Omental fat pad (tissue), 4 donors: ENCODE measurements around a stretch of chr21.

- PRO-cap = no peak
- RAMPAGE, long total RNA, 4 experiments = no peak in any of the 4 experiments
Observed at GRCh38 chr21:37369287-37370270, 3.0 kb downstream of the DYRK1A start.

- PRO-cap = no peak
- RAMPAGE, long total RNA, 4 experiments = no peak in any of the 4 experiments
Observed at GRCh38 chr21:37397922-37398347, 31.4 kb downstream of the DYRK1A start.

- PRO-cap = no peak
- RAMPAGE, long total RNA, 4 experiments = no peak in any of the 4 experiments
Observed at GRCh38 chr21:37446373-37447022, 79.9 kb downstream of the DYRK1A start.

DNA sequence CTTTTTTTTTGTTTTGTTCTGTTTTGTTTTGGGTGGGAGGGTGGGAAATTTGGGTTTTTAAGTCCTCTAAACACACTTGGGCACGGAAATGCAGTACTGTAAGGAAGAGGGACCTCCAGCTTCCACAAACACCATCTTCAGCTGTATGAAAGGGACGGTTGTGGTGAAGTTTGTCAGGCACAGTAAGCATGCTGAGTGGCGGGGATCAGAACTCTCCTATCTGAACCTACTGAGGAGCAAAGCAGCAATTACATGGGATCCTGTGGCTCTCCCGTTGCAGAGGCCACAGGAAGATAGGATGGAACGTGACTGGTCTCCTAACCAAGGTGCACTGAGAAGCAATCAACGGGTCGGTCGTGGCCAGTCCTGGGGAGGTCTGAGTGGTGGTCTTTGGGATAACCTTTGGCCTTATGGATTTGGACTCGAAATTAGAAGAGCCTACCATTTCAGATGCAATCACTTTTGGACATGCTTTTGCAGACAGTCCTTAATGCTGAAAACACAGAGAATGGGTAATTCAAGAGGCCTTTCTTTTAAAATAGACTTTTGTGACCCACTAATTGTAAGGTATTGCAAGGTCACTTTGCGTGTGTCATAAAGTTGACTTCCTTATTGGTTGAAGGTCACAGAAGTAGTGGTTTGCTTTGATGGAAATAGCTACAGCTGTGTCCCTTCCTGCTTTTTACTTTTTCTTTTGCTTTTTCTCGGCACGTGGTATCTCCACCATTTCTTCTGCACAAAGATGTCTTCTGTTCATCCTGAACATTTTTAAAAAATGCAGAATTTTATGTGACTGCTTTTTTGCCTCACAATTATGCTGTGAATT, 146.6 kb downstream of the DYRK1A start:
- PRO-cap = no peak
- RAMPAGE, long total RNA, 4 experiments = no peak in any of the 4 experiments

DNA sequence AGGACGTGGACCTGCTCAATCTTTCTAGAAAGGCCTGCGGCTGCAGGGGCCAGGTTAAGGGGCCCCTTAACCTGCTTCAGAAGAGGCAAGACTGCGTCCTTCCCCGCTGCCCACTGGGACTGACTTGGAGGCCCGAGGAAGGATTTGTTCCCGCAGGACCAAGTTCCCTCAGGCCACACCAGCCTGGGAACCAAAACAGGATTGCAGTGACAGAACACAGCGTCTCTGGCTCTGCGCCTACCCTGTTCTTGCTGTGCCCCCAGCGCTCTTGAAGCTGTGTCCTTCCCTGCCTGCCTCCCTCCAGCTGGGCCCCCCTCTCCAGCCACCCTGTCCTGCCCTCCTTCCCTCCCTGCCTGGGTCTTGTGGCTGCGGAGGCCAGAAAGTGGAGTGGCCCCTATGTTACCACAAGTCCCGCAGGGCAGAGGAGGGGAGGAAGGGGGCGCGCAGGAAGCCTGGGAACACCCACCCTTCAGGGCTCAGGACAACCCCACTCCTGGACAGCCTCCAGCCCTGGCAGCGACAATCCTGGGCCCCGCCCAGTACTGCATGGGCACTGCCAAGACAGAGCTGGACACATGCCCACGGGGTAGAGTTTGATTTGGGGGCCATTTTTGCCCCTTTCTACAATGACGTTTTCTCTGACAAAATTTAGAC, 164.9 kb downstream of the DYRK1A start:
- PRO-cap = no peak
- RAMPAGE, long total RNA, 4 experiments = no peak in any of the 4 experiments

DNA sequence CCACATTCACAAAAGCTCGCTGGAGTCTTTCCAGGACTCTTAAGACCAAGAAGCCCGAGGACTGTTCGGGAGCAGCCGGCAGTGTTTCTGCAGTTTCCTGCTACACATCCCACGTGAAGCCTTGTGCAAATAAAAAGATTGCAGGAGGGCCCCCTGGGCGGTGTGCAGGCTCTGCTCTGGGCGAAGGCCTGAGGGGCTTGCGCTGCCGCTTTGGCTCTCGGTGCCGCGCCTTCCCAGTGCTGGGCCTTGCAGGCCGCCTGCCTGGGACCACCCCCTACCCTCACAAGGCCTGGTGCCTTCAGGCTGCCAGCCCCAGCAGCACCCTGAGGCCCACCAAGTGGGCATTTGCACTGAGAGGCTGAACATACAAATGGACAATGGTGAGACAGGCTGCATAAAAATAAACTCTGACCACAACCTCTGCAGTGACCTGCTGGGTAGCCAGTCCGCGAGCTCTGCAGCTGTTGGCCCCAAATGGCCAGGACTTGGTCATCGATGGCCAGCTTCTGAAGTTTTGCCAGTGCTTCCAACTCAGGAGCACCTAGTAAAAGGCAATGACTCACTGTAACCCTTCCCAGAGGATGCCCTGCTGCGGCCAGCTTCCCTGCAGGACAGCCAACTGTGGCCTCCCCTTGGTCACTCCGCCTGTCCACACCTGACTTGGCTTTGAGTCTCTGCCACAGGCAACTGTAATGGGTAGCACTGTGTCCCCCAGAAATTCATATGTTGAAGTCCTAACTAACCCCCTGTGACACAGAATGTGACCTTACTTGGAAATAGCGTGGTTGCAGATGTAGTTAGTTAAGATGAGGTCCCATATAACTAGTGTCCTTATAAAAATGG, 185.3 kb downstream of the DYRK1A start:
- PRO-cap = no peak
- RAMPAGE, long total RNA, 4 experiments = no peak in any of the 4 experiments

DNA sequence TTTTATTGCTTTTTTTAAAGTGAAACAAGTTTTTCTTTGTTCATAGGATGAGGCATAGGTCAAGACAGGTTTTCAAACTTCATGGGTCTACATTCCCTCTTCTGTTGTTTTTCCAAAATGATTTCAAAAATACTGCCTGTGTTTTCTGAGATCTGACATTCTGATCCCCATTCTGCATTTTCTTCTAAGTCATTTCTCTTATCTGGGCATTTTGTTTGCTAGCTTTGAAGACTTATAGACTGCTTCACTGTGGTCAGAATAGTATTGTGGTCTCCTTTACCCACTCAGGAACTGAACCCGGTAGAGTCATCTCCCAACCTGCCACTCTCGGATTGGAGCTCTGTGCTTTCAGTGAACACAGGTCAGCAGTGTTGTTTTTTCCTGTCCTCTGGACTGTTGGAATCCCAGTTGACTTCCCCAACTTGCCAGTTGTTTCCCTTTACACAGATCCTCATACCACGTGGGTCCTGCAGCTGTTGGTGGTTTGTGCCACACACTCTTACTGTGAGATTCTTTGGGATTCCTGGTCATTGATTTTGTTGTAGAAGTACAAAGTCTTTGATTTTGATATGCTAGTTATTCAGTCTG, 214.0 kb downstream of the DYRK1A start:
- PRO-cap = no peak
- RAMPAGE, long total RNA, 4 experiments = no peak in any of the 4 experiments

- PRO-cap = no peak
- RAMPAGE, long total RNA, 4 experiments = no peak in any of the 4 experiments
Observed at GRCh38 chr21:37914365-37915007, 1.8 kb downstream of the KCNJ6 start.

GRCh38 chr21:38171508-38171843, 85.3 kb upstream of the KCNJ15 start:
- PRO-cap = no peak
- RAMPAGE, long total RNA, 4 experiments = no peak in any of the 4 experiments

GRCh38 chr21:38213004-38213497, 43.7 kb upstream of the KCNJ15 start:
- PRO-cap = no peak
- RAMPAGE, long total RNA, 4 experiments = no peak in any of the 4 experiments

- PRO-cap = no peak
- RAMPAGE, long total RNA, 4 experiments = no peak in any of the 4 experiments
Observed at GRCh38 chr21:38497124-38497715, 1.1 kb downstream of the ERG start.

DNA sequence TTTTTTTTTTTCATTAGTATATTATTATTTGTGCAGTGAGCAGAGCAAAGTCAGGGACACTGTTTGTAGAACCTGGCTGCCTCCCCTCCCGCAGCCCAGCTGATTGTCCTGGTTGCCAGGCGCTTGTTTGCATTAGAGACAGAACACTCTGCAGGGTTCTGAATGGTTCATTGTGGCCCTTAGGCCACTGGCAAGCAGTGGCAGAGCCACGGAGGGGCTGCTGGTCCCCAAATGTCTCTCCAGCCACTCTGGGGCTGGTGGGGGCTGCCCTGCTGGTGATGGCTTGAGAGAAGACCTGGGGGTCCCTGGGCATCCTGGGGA, 29.0 kb downstream of the ETS2 start:
- PRO-cap = no peak
- RAMPAGE, long total RNA, 4 experiments = no peak in any of the 4 experiments

- PRO-cap = no peak
- RAMPAGE, long total RNA, 4 experiments = no peak in any of the 4 experiments
Observed at GRCh38 chr21:38861794-38862843, 56.4 kb downstream of the ETS2 start.

DNA sequence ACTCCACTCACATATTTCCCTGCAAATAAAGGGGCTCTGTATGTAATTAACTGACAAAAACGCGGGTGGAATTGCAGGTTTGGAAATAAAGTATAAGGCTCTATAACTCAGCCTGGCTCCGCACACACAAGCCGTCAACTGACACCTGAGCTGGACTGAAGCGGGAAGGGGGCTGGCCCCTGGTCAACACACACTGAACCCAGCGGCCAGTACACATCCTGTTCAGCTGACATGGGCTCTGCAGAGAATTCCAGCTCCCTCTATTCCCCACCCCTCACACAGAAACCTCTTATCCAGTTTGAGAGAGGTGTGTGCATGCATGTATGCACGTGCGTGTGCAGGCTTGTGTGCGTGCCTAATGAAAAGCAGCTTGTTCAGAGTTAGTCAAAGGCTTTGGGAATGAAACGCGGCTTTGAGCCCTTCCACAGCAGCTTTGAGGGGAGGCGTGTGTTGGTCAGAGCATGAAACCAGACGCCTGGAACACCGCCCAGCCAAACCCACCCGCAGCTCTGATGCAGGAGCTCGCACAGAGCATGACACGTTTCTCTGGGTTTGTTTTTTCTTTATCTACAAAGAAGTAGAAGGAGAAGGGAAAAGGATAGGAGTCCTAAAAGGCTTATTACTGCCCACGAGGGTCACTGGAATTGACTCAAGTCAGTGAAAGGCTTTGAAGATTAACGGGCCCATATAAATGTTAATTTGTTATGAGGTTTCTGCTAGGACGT, 184.1 kb downstream of the ETS2 start:
- PRO-cap = no peak
- RAMPAGE, long total RNA, 4 experiments = no peak in any of the 4 experiments

GRCh38 chr21:39040483-39040959, 142.7 kb downstream of the PSMG1 start:
- PRO-cap = no peak
- RAMPAGE, long total RNA, 4 experiments = no peak in any of the 4 experiments

DNA sequence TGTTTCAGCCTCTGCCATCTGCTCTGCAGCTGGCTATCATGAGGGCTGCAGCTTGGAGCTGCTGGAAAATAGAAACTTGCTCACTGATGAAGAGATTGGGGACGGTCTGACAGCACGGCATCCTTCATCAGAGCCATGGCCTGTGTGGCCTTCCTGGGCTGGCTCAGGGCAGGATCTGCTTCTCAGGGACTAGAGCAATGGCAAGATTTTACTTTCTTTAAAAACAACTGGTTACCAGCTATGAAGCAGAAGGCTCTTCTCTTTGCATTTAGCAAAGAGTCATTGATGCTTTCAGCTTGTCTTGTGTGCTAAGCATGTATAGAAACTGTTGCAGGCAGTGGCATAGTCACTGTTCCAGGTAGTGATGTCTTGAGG, 41.5 kb downstream of the PSMG1 start:
- PRO-cap = no peak
- RAMPAGE, long total RNA, 4 experiments = no peak in any of the 4 experiments

DNA sequence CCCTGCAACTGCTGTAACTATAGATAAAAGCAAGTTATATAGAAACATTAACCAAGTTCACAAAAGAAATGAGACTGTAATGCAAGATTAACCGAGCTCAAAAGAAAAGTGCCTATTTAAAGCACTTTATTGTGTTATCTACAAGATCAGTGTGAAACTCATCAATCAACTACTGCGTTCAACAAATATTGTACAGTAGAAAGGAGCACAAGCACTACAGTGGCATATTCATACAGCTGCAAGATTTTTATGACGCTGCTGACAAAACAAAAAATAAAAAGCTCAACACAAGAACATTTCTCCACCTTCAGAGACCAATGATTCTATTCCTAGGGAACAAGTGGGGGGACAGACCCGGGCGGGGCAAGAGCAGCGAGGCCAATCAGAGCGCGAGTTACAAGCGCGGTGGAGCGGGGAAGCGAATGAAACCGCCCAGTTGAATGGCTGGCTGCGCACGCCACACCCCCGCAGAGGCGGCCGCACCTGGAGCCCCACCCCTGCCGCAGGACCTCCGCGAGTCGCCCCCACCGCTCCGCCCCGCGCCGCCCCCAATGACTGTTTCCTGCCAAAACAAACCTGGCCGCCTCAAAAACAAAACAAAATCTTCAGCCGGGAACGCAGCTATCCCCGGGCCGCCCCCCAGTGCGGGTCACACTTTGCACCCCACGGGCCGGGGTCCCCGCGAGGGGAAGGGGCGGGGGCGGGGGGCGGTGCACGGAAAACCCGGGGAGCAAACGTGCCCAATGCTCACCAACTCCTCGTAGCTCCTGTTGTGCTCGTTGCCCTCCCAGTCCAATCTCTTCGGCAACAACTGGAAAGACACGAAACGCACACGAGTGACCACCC, 1.1 kb downstream of the BRWD1 start:
- PRO-cap = no peak
- RAMPAGE, long total RNA, 4 experiments = no peak in any of the 4 experiments

GRCh38 chr21:39319025-39319720, 5.7 kb upstream of the BRWD1 start:
- PRO-cap = no peak
- RAMPAGE, long total RNA, 4 experiments = no peak in any of the 4 experiments

DNA sequence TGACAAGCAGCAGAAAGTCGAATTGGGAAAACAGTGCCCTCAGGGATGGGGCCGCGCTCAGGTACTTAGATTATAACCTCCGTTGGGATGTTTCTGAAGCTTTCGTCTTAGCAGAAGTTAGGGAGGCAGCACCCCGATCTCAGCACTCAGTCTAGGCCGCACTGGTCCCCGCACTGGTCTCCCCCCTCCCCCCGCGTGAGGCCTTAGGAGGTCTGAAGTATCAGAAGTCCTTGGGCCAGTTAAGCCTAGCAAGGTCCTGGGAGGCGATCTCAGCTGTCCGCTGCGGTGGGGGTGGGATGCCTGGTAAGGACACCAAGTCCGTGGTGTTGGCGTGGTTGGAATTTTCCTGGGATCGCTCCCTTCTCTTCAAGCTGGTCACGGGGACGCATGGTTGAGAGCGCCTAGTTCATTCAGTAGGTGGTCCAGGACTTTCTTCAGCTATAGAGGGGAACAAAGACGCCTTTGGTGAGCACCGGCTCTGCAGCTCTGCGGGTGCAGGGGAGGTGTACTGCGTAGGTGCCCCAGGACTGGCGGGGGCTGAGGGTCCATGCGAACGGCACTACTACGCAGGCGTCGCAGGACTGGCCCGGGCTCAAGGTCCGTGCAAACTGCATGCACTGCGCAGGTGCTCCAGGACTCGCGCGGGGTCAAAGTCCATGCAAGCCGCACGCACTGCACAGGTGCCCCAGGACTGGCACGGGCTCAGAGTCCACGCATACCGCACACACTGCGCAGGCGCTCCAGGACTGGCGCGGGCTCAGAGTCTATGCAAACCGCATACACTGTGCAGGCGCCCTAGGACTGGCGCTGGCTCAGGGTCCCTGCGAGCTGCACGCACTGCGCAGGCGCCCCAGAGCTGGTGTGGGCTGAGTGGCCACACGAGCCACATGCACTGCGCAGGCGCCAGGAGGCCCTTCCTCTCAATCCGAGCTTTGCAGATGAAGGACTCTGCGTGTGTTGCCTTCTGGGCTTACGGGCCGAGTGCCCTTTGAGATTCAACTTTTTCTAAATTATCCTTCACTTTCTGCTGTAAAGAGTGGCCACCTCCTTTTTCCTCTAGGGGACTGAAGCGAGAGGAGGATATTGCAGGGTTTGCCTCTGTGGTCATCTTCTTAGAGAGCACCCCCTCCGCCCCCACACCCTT, 5.4 kb downstream of the GET1 start:
- PRO-cap = no peak
- RAMPAGE, long total RNA, 4 experiments = no peak in any of the 4 experiments

DNA sequence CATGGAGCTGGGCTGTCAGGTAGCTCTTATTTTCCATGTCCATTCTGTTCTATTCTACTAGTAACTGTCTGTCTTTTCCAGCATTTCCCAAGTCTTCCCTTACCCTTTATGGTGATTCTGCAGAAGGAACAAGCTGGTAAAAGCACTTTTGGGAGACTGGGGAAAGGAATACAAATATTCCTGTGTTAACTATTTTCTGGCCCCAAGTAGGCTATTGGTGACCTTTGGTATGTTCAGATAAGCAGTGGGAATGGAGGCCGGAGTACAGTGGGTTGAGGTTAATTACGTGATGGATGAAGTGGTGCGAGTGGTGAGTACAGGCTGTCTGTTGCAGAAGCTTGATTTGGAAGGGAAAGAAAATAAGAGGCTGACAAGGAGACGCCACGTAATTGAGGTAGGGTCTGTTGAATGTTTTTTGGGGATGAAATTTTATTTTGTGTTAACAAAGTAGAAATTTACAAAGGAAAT, 19.4 kb downstream of the B3GALT5 start:
- PRO-cap = no peak
- RAMPAGE, long total RNA, 4 experiments = no peak in any of the 4 experiments